PC-3 (cell line): ENCODE measurements around a stretch of chr9.

- RAMPAGE, long total RNA = no peak
Measured at GRCh38 chr9:131695708-131696044, 44.2 kb downstream of the RAPGEF1 start.

GRCh38 chr9:131714715-131715431, 25.0 kb downstream of the RAPGEF1 start:
- RAMPAGE, long total RNA = no peak

DNA sequence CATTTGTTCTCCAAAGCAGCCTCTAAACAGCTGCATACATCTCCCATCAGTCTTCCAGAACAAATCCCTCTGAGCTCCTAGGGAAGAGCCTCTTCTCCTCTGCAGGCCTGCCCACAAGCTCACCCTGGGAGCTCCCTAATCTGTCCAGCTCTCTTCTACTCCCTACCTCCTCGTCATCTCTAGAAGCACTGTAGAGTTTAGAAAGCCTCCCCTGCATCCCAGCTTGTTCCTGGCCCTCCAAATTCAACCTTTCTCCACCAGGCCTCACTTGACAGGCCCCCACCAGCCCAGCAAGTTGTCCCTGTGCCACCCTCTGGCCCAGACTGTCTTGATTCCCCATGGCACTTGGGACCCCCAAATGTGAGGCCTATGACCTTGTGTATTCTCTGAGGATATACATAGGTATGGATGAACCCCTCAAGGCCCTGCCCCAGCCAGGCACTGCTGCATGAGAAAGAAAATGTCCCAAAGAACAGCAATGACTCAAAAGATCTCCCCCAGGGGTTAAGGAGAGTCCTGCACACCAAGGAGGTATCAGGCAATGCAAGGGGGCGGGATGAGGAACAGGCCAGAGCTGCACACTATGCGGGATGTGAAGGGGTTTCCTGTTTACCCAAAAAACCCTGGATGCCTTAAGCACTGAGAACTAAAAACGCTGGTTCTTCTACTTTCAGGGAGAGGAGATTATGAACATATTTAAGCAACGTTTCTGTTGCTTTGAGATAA, 3.6 kb downstream of the RAPGEF1 start:
- RAMPAGE, long total RNA = no peak

- RAMPAGE, long total RNA = no peak
Measured at GRCh38 chr9:131744043-131744913, 4.4 kb upstream of the RAPGEF1 start.

DNA sequence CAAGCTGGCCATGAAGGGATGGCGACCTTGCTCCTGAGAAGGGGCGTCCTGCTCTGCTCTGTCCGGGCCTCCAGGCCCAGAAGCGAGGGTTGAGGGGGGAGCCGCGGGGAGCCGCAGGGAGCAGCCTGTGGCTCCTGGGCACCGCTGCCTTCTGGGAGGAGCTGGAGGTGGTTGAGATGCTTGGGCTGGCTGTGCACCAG, 84.3 kb upstream of the RAPGEF1 start:
- RAMPAGE, long total RNA = no peak

DNA sequence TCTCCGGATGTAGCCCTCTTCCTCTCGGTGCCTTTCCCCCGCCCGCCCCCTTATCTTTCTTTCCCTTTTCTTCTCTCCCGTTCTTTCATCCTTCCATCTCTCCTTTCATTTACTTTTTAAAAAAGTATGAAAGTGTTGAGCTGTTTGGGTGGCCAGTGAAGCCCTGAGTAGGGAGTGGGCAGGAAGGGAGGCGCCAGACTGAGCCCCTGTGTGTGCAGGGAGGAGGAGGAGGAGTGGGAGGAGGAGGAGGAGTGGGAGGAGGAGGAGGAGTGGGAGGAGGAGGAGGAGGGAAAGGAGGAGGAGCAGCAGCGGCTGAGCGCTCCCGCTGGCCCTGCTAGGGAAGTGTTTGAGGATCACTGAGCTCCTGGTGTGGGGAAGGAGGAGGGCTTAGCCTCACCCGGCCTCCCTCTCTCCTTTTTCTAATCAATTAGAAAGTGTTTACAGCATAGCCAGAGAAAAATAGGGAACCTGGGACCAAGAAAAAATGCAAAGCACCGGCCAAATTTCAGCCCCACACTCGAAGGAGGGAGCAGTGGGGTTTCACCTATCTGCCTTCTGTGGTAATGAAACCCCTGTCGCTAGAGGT, 23.8 kb downstream of the NTNG2 start:
- RAMPAGE, long total RNA = no peak

- RAMPAGE, long total RNA = no peak
Measured at GRCh38 chr9:132275799-132276645, 78.8 kb downstream of the SETX start.

DNA sequence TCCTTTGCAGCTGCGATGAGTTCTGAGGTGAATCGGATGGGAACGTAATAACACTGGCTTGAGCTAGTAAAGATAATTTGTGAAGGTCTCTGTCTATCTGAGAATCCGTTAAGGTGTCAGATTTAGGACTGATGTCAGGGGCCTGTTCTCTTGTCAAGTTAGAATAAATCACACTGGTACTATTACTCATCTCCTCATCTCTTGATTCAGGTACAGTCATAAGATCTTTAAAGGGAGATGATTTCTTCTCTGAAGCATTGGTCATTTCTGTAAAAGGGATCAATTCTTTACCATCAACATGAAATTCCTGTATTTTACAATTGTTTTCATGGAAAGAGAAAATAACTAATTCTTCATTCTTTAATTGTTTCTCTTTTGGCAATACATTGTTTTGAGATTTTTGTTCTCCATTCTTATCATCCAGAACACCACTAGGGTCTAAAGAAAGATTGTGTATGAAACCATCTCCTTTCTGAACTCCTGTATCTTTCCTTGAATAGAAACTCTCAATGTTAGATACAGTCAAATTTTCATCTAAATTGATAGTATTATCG, 26.1 kb downstream of the SETX start:
- RAMPAGE, long total RNA = no peak

GRCh38 chr9:132873276-132873780, 4.8 kb downstream of the AK8 start:
- RAMPAGE, long total RNA = no peak

- RAMPAGE, long total RNA = no peak
Measured at GRCh38 chr9:132879821-132880591, 1.3 kb downstream of the SPACA9 start.

DNA sequence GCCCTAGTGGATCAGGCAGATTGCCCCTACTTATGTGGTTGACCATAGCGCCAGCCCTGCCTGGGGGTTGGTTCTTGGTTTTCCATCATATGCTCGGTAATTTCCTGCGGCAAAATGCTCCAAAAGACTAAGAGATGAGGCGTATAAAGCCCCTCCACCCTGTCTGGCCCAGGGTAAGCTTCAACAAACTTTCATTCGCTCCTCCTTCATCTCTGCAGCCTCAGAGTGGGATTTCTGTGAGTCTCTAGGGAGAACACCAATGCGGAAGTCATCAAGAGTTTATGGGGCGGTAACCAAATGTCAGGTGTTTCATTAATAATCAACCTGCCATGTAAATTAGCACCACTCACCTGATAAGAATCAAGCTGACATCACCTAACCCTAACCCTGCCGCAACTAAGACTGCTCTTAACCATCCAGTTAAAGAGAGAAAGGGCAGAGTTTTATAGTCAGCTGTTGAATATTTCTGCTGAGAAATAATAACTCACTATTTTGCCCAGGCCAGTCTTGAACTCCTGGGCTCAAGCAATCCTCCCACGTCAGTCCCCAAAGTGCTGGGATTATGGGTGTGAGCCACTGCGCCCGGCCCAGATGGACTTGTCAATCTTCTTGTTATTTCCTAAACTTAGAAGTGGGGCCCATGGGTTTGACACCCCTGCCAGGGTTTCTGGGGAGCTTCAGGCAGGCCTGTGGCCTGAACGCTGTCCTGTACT, 7.8 kb upstream of the GFI1B start:
- RAMPAGE, long total RNA = no peak

DNA sequence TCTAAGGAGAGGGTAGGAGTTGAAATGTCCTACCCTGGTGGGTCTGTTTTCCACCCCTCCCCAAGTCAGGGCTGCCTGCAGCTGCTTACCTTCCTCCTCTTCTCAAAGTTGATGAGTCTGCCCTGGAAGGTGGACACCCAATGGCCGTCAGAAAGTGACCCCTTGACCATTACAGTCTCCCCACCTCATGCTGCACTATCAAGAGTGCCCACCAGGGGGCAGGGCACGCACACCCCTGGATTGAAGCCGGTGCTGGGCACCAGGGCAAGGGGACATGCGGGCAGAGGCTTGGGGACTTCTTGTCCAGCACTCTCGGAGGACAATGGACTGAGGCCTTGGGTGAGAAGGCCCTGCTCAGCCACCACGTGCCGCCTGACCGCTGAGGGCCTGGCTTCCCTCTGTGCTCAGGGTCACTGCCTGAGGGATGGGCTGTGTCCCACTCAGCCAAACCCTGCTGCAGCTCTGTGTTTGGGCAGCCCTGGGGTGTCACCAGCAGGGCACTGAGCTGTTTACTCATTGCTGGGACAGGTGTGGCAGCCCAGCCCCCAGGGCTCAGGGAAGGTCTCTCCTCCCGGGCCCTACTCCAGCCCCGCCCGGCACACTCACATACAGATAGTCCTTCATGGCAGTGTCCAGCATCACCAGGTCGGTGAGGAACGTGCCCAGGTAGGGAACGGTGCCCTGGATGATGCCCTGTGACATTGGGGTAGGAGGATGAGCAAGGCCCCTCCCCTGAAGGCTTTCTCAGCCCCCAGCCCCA, 17.7 kb downstream of the RALGDS start:
- RAMPAGE, long total RNA = no peak

GRCh38 chr9:133112658-133113768, 8.0 kb downstream of the RALGDS start:
- RAMPAGE, long total RNA = no peak

DNA sequence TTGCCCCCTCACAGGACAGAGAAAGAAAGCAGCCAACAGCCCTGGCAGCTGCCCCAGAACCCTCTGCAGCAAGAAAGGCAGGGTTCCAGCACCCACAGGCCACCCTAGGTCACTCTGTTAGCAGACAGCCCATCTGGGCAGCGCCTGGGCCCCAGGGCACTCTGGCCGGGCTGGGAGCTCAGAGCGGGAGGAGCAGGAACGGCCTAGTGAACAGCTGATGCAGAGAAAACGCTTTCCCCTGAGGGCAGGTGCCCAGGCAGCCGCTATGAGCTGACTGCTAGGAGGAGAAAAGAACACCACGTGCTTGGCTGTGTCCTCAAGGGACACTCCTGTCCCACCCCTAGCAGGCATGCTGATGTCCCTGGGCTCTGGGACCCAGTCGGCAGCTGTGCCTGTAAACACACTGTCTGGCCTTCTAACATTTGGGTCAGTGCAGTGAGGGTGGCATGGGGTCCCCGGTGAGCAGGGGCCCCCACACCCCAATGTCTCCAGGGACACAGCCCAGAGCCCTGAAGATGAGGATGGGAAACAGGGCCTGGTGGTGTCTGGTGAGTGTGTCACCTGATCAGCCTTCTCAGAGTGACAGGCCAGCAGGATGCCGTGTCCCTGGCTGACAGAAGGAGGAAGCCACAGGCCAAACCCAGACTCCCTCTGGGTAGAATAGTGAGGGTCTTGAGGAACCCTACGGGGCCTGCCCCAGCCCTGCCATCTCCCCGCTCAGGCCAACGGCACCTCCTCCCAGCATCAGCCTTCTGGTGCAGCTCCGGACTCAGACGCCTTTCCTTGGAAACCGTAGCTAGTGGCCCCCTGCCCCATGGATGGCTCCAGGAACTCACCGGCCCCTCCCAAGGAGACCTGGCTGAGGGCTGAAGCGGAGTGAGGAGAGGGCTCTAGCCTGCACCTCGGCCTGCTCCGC, 6.3 kb downstream of the RALGDS start:
- RAMPAGE, long total RNA = no peak

- RAMPAGE, long total RNA = no peak
Measured at GRCh38 chr9:133117204-133118506, 3.4 kb downstream of the RALGDS start.

DNA sequence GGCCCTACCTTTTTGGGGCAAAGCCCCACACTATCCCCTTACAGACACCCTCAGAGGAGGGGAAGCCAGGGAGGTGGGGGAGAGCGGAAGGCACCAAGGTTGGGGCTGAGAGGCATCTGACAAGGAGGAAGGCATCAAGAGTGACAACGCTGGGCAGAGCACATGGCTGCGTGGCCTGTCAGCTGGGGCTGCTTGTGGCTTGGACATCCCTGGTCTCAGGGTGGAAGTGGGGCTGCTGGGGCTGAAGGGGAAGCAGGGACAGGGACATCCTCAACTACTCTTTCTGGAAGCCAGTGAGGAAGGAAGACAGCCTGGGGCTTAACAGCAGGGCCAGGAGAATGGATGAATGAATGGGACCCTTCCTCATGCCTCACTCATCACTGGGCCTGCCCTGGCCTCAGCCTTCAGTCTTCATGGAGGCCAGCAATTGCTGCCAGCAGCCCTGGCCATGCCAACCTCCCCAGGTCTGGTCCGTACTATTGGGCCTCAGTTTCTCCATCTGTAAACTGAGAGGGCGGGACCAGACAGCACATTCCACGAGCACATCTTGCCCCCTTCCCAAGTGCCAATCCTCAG, 976 bp upstream of the RALGDS start:
- RAMPAGE, long total RNA = no peak

- RAMPAGE, long total RNA = no peak
Measured at GRCh38 chr9:133137377-133137772, 16.3 kb upstream of the RALGDS start.

GRCh38 chr9:133250616-133251327, 41.7 kb upstream of the OBP2B start:
- RAMPAGE, long total RNA = no peak

GRCh38 chr9:133256590-133257617, 47.9 kb upstream of the OBP2B start:
- RAMPAGE, long total RNA = no peak

DNA sequence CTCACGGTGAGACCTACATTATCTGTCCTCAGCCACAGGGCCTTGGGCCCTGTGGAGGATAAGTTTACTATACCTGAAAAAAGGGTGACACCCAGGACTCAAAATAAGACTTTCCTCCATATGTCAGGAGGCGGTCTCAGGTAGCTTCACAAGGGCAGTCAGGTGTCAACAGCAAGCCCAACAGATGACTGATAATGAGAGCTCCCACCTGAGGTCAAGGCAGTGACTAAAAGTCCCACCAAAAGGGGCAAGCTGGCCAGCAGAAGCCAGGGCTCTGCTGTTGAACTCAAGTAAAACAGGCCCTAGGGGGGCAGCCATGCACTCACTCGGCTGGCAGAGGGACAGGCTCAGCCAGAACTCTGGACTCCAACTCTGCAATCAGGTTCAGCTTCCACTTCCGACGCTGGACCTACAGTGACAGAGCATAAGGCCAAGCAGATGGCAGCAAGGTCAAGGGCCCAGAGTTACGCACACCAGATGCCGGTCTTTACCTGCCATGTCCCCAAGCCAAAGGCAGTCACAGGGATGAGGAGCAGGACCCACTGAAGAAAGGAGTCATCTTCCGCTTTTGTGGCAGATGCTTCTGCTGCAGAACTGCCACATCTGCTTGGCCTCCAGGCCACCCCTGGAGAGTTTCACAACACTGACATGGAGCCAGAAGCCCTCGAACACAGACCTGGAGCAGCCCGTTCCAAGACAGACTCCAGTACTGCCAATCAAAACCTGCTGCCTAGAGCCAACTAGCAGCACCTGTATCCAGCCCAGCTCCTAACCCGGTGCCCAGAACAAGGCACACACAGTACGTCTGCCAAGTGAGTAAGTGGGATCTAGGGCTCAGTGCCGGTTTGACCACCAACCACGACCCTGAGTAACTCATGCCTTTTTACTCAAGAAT, 1.7 kb downstream of the SURF1 start:
- RAMPAGE, long total RNA = no peak